Skin of body (tissue), 2 donors: Measurements from ENCODE around the genes CD53, ADORA3 and INKA2.

- RAMPAGE, long total RNA, result no peak
Observed at GRCh38 chr1:110872235-110873358, at the start of gene CD53. Gene CD53, plus strand, starts transcription at chr1:110873148.

DNA sequence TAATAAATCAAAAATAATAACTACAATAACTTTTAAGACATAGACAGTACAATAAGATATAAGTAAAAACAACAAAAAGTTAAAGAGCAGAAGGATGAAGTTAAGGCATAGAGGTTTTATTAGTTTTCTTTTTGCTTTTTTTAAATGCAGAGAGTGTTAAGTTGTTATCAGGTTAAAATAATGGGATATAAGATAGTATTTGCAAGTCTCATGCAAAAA, 32.8 kb downstream of the CD53 start:
- RAMPAGE, long total RNA, result no peak

DNA sequence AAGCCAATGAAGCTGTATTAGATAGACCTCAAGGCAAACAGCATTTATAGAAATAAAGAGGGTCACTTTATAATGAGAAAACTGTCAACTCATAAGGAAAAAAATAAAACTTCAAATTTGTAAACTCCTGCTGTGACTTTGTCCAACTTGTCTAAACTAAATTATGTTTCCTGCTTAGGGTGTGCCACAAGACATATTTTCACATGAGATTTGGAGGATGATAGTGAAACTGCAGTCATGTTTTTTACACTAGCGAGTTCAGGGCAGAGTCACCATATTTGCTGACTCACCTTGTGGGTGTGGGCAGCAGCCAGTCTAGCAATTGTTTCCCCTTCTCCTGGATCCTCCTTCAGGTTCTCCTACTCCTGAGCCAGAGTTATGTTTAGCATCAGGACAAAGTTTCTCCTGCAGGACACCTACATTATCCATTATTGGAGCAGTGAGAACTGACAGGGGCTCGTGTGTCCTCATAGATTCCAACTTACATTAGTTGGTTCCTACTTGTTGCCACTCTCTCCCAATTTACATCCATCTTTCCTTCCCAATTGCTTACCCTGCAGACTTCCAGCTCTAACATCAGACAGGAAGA, 43.9 kb downstream of the CD53 start:
- RAMPAGE, long total RNA, result no peak

DNA sequence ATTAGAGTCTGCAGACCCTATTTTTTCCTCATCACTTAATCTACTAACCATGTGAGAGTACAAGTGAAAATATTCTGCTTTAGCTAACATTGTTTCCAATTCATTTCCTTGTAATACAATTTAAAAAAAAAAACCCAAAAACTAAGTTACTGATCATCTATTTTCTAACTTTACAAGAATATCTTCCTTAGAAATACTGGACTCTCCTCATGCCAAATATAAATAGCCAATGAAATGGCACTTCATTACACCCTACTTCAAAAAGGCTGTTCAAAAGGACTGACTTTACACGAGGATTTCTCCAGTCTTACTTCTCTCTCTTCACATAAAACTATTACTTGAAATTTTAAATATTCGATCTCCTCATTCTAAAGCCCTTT, 938 bp downstream of the LRIF1 start:
- RAMPAGE, long total RNA, result no peak

GRCh38 chr1:111127734-111128895, 11.8 kb downstream of the DRAM2 start:
- RAMPAGE, long total RNA, result no peak

GRCh38 chr1:111221487-111222126, 5.9 kb upstream of the CHI3L2 start:
- RAMPAGE, long total RNA, result no peak

DNA sequence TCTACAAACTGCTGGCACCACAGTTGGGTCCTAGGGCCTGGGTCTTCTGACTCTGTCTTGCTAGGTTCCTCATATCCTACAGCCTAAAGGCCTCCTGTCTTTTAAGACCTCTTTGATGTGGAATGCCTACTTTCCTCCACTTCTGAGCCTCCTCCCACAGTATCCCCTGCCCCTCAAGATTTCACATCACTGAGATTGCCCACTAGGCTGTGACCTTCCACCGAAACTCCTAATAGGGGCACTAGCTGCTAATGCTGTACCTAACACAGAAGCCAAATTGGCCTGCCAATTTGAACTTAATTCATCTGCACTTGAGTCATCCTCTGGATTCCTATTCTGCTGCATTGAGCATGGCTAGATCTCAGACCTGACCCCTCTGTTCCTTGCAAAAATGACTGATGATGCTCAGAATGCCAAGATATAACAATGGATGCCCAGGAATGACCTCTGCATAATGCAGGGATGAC, 2.2 kb upstream of the OVGP1 start:
- RAMPAGE, long total RNA, result no peak

GRCh38 chr1:111503125-111504268, at the start of gene ADORA3:
Gene ADORA3, minus strand, starts transcription at chr1:111503633.
- RAMPAGE, long total RNA, result no peak

DNA sequence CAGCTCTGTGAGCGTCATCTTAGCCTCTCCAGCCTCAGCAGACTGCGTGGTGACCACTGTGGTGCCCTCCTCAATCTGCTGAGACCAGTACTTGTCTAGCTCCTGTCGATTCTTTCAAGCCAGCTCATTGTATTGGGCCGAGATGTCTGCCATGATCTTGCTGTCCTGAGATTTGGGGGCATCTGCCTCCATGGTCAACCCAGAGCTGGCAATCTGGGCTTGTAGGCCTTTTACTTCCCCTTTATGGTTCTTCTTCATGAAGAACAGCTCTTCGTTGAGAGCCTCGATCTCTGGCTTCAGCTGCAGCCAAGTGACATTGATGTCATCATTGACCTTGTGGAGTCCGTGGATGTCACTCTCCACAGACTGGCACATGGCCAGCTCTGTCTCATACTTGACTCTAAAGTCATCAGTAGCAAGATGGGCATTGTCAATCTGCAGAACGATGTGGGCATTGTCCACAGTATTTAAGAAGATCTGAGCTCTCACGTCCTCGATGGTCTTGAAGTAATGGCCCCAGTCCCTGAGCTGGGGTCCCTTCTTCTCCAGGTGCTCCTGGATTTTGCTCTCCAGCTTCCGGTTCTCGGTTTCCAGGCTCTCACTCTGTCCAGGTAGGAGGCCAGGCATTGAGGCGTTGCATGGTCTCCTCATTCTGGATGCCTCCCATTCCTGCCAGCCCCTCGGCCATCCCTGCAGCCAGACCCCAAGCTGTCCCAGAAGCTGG, 29.3 kb downstream of the RAP1A start:
- RAMPAGE, long total RNA, result no peak

- RAMPAGE, long total RNA, result no peak
Observed at GRCh38 chr1:111690128-111690486, 49.1 kb downstream of the INKA2 start.

DNA sequence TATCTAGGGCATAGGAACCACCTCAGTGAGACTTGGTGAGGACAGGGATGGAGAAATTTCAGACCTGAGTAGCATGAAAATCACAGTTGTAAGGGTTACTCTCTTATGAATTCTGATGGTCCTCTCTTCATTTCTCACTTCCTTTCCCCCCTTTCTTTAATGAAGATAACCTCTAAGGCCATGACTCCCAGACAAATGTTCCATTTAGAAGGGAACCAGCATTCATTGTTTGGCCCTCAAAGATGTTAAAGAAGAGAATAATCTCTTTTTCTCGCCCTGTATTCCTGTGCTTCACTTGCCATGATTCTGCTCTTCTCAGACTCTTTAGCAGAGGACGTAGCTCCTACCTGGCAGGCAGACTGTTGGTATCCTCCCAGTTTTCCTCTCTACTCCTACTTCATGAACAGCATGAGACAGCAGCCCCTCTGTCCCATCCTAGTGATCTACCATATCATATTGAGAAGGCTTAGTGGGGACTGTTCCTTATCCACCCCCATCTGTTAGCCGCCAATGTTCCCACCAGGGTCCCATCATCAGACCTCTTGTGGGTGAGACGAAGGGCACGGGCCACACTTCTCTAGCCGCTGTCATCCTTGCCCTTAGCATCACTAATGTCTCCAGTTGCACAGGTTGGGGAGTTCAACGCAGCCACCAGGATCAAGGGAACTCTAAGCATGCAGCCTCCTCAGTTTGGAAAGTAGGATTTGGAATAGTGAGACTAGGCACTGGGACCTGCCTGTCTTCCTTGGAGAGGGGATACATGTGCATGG, 20.3 kb downstream of the INKA2 start:
- RAMPAGE, long total RNA, result no peak

GRCh38 chr1:111739324-111740085, at the start of gene INKA2:
Gene INKA2, minus strand, starts transcription at chr1:111739395.
- RAMPAGE, long total RNA, result no peak

DNA sequence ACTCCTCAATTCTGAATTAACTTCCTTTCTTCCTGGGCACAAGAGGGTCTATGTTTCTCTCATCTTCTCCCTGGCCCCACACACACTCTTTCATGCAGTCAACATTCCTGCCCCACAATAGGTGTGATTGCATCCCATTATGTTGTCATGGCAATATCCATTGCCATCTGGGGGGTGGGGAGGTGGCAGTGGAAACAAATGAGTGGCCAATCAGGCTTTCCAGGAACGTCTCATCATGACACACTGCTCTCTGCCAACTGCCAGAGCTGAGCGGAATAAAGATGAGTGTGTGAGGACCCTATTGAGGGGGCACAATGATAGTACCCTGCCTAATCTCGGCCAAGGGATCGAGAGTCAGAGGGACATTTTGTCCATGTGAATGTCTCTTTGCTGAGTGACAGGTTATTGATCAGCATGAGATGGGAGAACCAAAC, 80.4 kb downstream of the KCND3 start:
- RAMPAGE, long total RNA, result no peak

DNA sequence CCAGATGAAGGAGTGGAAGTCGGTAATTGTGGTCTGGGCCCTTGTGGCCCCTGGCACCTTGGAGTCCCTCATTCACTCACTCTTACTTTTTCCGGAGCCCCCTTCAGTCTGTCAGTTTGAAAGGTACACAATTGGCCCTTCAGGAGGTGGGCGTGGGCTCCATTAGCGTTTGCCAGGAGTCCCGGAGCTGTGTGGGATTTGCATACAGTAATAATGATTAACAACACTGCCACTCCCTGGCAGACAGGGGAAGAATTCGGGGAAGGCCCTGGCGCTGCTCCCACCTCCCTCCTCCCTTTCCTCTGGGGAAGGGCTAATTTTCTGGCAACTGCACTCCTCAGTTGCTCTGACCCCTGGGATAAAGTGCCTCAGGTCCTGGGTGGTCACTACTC, 1.9 kb upstream of the KCND3 start:
- RAMPAGE, long total RNA, result no peak

GRCh38 chr1:111992465-111993012, 3.1 kb upstream of the KCND3 start:
- RAMPAGE, long total RNA, result no peak

DNA sequence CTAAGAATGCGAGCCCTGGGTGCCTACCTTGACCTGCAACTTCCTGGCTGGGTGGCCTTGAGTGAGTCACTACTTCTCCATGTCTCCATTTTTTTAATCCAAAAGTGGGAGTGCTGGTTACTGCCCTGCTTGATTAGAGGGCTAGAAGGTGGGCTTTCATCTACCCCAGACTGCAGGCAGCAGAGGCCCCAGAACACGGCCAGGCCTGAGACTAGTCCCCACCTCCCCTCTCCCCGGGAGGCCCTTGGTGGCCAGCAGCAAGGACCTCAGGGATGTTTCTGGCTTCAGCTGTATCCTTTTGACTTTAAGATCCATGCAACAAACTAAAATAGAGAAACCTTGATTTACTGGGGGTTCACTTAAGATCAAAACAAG, 67.4 kb upstream of the KCND3 start:
- RAMPAGE, long total RNA, result no peak

GRCh38 chr1:112069581-112070110, 80.2 kb upstream of the KCND3 start:
- RAMPAGE, long total RNA, result no peak

DNA sequence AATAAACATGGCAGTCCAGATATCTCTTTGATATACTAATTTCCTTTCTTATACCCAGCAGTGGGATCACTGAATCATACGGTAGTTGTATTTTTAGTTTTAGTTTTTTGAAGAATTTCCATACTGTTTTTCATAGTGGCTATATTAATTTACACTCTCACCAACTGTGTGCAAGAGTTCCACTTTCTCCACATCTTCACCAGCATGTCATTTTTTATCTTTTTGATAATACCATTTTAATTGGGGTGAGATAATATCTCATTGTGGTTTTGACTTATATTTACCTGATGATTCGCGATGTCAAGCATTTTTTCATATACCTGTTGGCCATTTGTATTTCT, 20.0 kb upstream of the CTTNBP2NL start:
- RAMPAGE, long total RNA, result no peak

DNA sequence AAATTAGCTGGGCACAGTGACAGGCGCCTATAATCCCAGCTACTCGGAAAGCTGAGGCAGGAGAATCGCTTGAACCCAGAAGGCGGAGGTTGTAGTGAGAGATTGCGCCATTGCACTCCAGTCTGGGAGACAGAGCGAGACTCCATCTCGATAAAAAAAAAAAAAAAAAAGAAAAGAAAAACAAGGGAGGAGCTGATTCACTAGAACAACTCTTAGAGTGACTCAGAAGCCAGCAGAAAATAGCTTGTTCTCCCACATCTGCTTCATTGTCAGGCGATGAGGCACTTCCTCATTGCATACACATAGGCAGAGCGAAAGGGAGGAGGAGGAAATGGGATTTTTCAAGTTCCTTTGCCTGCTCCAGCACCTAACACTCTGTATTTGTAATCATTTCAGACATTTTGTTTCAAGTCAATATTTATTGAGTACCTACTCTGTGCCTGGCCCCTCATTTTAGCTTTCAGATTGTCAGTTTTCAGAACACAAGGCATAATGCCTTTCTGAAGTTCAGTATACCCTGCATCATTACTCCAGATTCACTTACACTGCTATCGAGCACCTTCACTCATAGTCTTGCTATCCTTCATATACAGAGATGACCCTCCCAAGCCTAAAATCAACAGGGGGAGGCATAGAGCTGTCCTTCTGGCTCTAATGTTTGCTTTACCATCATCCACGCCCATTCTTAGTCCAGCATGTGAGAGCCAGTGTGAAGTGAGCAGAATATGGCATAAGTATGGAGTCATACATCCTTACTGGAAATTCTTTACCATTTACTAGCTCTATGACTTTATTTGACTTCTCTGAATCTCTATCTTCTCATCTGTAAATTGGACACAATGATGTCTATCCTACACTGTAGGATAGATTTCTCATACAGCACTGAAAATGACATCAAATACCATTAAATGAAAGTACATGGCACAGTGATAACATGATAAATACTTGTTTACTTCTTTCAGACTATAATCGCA, 1.7 kb upstream of the CTTNBP2NL start:
- RAMPAGE, long total RNA, result no peak

GRCh38 chr1:112472017-112472553, 36.7 kb upstream of the WNT2B start:
- RAMPAGE, long total RNA, result no peak